ENCODE results near the gene CYP8B1.

DNA sequence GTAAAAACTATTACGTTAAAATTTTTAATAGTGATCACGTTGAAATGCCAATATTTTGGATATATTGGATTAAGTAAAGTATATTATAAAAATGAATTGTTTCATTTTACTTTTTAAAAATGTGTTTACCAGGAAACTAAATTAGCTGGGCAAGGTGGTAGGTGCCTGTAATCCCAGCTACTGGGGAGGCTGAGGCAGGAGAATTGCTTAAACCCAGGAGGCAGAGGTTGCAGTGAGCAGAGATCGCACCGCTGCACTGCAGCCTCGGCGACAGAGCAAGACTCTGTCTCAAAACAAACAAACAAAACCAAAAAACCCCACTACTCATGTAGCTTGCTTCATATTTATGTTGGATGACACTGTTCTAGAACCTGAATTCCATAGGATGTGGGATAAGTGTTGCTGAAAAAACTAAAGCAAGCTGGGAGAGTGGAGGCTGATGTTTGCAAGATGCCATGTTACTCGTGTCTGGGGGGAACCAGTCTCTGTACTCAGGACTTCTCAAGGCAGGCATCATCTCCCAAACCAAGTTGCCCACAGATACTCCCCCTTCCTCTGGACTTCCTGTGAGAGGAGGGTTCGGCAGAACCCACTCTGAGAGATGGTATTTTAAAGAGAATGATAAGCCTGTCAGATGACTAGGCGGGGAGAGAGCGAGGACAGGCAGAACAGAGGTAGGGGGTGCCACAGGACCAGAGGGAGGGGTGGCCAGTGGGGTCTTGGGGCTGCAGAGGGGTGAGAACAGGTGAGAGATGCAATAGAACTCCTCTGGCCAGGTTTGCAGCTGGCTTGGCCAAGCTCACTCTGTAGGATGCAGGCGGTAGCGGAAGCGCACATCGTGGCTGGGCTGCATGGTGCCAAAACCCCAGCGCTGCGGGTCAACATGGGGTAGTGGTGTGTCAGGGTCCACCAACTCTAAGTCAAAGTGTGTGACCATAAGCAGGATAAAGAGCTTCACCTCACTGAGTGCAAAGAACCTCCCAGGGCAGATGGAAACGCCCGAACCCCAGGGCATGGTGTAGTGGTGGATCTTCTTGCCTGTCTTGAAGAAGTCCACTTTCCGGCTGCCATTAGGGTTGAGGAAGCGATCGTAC, 1.8 kb downstream of the CYP8B1 start:
- PRO-cap = no peak

- PRO-cap = no peak
These were observed at the start of gene CYP8B1 for GRCh38 chr3:42875725-42876411. Gene CYP8B1, minus strand, starts transcription at chr3:42875879.

GRCh38 chr3:42876443-42876794, 740 bp upstream of the CYP8B1 start:
- PRO-cap = no peak

- PRO-cap = no peak
These were observed 75.0 kb upstream of the POMGNT2 start for GRCh38 chr3:43180935-43181177.

GRCh38 chr3:43215242-43215777, 71.0 kb upstream of the SNRK start:
- PRO-cap = unidirectional peak, plus-strand start at chr3:43215477

DNA sequence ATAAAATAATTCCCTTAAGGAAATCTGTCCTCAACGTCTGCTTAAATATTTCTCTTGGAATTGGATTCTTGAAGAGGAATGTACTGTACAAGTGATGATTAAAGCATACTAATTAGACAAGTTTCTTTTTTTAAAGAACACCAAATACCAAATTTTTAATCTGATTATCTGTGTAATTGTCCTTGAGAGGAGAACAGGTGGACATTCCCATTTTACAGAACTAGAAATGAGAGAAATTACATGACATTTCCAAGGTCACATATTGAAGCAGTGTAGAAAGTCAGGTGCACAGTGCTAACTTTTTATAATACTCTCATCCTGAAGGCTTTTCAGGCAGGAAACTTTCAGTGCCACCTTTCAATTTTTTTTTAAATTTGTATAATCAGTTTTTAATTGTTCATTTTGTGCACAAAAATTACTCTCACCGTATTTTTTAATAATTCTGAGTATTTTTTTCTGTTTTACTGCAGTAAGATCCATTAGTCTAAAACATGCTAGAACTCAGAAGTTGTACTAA, 1.6 kb downstream of the SNRK start:
- PRO-cap = no peak

- PRO-cap = no peak
These were observed 67.8 kb downstream of the SNRK start for GRCh38 chr3:43354117-43354480.

DNA sequence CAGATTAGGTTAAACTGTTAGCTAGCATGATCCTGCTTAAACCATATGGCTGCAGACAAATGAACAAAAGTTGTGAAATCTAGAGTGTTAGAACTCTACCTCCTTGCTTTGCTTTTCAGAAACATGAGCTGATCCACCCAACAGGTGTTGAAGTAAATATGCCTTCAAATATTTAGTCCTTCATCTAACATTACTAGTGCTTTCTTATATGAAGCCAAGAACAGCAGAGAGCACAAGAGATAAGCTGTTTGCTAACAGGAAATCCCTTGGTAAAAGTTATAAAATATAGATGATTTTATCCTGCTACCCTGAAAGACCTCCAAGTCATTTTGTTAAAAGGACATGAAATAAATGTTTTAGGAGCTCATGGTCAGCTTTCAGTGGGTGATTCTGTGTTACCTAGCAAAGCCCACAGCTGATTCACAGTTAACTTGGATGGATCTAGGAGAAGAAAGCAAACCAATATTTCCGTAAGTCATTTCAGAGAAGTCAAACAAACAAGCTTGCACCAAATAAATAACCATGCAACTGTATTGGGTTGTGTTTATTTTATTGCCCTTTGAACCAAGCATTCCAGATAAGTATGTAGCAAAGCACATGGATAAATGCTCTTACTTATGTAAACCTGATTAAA, 102.8 kb downstream of the SNRK start:
- PRO-cap = no peak

GRCh38 chr3:43733637-43734494, 43.1 kb downstream of the ABHD5 start:
- PRO-cap = no peak

- PRO-cap = no peak
These were observed 64.7 kb downstream of the ABHD5 start for GRCh38 chr3:43755364-43755865.

- PRO-cap = no peak
These were observed 181.6 kb downstream of the ABHD5 start for GRCh38 chr3:43872225-43872779.

DNA sequence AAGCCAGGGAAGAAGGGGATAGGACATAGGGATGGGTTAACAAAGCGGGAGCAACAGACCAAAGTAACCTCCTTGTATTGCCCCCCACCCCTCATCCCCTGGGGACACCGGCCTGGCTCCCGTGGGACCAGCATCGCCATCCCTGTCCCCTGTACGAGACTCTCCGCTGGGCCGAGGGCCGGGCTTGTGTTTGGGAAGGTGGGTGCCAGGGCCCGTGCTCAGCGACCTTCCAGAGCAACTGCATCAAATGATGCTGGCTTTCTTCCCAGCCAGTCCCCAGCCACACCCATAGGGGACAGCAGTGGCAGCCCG, 203.9 kb downstream of the ABHD5 start:
- PRO-cap = no peak

DNA sequence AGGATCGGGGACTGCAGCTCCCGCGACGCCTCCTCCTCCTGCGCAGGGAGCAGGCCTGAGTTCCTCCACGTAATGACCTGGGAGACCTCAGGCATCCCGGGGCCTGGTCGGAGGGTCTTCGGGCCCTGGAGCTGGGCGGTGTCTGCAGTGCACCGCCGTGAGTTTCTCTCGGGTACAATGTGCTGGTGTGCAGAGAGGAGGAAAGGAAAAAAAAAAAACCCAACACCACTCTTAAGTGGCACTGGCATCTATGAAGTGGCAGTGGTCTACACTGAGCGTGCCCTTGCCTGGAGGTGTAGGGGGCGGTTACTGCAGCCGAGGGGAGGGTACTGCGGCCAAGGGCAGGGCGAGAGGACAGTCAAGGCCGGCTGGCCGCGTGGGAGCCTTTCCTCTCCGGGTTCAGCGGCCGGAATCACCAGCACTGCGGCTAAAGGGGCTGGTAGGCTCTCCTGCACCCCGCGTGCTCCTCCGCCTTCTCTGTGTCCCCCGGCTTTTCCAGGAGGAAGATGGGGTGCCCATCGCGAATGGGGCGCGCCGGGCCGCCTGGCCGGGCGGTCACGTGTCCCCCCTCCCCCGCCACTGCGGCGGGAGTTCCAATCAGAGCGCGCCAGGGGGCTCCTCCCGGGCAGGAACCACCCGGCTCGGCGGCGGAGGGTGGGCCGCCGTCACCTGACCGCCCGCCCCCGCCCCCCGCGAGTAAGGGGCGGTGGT, 243.0 kb upstream of the TOPAZ1 start:
- PRO-cap = no peak

DNA sequence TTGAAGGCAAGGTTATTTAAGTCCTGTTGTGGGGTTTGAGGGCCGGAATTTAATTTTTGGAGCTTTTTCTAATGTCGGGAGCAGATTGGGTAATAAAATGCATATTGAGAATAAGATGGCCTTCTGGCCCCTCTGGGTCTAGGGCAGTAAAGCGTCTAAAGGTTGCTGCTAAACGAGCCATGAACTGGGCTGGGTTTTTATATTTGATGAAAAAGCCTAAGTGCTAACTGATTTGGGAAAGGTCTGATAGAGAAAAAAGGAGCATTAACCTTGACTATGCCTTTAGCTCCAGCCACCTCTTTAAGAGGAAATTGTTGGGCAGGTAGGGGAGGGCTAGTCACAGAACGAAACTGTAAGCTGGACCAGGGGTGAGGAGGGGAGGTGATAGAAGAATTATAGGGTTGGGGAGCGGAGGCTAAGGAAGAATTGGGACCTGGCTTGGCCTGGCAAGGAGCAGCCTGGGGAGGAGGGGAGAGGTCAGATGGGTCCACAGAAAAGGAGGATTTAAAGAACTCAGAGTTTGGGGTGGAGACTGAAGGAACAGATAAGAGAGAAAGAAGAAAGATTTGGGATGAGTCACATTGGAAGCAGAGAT, 10.2 kb downstream of the TCAIM start:
- PRO-cap = no peak

- PRO-cap = unidirectional peak, plus-strand start at chr3:44355914
These were observed 17.1 kb downstream of the TCAIM start for GRCh38 chr3:44355687-44356075.

- PRO-cap = no peak
These were observed 8.9 kb downstream of the ZNF445 start for GRCh38 chr3:44468504-44469073.

DNA sequence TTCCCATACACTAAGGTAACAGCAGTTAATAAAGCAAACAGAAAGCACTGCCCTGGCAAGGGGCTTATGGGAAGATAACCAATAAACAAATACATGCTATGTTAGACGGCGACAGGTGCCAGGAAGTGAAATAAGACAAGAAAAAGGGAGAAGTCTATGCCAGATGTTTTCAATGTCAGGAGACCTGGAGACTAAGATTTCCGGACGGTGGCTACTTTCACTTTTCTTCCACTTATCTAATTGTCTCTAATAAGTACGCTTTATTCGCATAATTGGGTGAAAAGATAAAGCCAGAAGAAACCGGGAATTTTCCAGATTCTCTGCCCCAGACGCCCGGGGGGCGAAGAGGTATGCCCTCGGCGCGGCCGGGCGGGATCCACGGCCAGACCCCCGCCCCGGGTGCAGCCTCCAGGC, 32.6 kb upstream of the ZNF445 start:
- PRO-cap = no peak

- PRO-cap = no peak
These were observed 9.5 kb downstream of the ZNF660 start for GRCh38 chr3:44594170-44594714.

- PRO-cap = no peak
These were observed 6.3 kb upstream of the ZNF35 start for GRCh38 chr3:44641775-44643097.

- PRO-cap = no peak
These were observed 2.0 kb upstream of the ZNF35 start for GRCh38 chr3:44646211-44647267.

Measured in trachea (tissue), 1 donor.